Right lobe of liver (tissue), 4 donors: ENCODE measurements around the genes LHX6, OR5C1 and ZBTB26.

DNA sequence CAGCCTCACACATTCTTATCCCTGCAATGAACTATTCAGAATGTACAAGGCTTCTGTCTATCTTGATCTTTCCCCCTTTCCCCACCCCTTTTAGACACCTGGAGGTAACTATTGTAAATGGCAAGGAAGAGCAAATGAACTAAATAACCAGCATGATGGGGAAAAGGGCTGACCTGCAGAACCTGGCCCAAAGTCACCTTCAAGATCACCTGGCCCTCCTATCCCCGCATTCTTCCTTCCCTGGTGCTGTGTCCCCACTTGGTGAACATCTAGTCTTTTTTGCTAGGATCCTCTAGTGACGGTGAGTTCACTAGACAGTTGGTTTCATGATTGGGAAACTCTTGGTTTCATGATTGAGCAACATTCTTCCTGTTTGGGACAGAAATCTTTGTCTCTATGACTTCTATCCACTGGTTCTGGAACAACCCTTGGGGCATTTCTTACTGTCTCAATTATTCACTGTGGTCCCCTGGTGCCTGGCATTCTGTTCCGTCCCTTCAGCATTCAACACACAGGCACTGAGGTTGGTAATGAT is 50.3 kb upstream of the DAB2IP start:
- PRO-cap, 4 experiments = peak in 3 of 4 experiments; most common plus-strand start position 399 of the sequence (in 3); most common minus-strand start position 271 of the sequence (in 2)
- RAMPAGE, long total RNA, 2 experiments = no peak in any of the 2 experiments

GRCh38 chr9:121662559-121663350 is 11.3 kb downstream of the DAB2IP start:
- PRO-cap, 4 experiments = no peak in any of the 4 experiments
- RAMPAGE, long total RNA, 2 experiments = no peak in any of the 2 experiments

DNA sequence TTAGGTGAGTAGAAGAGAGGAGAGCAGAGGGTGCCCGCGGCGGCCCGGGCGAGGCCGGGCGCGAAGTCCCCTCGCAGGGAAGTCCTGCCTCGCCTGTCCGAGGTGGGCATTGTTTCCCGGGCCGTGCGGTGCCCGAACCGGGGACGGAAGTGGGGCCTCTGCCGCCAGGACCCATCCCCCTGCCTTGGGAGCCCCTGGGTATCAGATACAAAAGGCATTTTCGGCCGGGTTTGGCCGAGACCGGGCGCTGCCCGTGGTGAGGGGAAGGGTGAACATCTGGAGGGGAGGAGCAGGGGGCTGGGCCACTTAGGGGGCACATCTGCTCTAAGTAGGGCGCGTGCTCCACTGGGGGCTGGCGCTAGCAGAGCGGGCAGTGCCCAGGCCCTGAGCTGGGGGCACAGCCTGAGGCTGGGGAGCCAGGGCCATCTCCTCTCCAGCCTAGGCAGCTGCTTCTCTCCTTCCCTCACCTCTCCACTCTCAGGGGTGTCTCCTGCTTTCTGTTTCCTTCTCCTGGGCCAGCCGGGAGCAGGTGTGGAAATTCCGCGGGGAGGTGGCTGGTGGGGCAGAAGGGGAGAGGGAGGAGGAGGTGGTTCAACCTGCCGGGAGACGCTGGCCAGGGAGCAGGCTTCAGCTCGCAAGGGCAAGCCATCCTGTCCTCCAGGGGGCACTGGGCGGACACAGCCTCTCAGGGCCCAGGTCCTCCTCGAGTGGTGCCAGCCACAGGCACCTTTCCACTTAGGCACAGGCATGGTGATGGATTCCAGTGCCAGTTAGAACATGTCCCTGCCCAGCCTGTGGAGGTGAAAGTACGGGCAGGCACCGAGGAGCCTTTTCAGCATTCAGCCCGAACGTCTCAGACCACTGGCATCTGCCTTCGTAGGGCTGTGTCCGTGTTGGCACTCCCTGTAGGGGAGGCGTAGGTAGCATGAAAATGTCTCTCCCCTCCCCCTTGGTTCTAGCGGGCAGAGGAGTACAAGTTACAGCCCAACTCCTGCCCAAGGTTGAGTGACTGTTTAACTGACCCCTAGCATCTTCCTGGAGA is 48.5 kb downstream of the DAB2IP start:
- PRO-cap, 4 experiments = no peak in any of the 4 experiments
- RAMPAGE, long total RNA, 2 experiments = no peak in any of the 2 experiments

- PRO-cap, 4 experiments = peak in 4 of 4 experiments; most common plus-strand start chr9:121736635 (in 4); most common minus-strand start chr9:121736469 (in 2)
- RAMPAGE, long total RNA, 2 experiments = no peak in any of the 2 experiments
Measured at GRCh38 chr9:121736099-121736759, 84.8 kb downstream of the DAB2IP start.

GRCh38 chr9:121736760-121737319 is 85.4 kb downstream of the DAB2IP start:
- PRO-cap, 4 experiments = peak in 2 of 4 experiments; most common plus-strand start chr9:121737193 (in 1); most common minus-strand start chr9:121737021 (in 2)
- RAMPAGE, long total RNA, 2 experiments = no peak in any of the 2 experiments

DNA sequence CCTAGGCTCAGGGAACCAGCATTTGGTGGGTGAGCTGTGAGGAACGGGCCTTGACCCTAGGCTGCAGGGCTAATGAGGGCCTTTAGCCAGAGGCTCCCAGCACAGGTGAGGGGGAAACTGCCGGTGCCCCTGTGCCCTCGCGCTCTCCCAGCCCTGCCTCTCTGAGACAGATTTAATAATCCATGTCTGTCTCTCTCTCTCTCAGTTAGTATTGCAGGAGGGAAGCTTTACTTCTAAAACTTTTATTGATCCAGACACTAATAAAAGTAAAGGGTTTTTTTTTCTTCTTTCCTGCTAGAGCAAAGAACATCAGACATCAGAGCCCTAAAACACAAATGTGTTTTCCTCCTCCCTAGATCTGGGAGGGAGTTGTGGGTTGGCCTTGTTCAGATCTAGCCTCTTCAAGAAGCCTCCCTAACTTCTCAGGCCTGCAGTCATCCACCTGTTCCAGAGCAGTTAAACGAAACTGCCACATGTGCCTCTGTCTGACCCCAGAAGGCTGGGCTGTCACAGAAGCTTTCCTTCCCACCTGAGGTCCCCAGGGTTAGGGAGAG is 86.8 kb downstream of the DAB2IP start:
- PRO-cap, 4 experiments = no peak in any of the 4 experiments
- RAMPAGE, long total RNA, 2 experiments = no peak in any of the 2 experiments

DNA sequence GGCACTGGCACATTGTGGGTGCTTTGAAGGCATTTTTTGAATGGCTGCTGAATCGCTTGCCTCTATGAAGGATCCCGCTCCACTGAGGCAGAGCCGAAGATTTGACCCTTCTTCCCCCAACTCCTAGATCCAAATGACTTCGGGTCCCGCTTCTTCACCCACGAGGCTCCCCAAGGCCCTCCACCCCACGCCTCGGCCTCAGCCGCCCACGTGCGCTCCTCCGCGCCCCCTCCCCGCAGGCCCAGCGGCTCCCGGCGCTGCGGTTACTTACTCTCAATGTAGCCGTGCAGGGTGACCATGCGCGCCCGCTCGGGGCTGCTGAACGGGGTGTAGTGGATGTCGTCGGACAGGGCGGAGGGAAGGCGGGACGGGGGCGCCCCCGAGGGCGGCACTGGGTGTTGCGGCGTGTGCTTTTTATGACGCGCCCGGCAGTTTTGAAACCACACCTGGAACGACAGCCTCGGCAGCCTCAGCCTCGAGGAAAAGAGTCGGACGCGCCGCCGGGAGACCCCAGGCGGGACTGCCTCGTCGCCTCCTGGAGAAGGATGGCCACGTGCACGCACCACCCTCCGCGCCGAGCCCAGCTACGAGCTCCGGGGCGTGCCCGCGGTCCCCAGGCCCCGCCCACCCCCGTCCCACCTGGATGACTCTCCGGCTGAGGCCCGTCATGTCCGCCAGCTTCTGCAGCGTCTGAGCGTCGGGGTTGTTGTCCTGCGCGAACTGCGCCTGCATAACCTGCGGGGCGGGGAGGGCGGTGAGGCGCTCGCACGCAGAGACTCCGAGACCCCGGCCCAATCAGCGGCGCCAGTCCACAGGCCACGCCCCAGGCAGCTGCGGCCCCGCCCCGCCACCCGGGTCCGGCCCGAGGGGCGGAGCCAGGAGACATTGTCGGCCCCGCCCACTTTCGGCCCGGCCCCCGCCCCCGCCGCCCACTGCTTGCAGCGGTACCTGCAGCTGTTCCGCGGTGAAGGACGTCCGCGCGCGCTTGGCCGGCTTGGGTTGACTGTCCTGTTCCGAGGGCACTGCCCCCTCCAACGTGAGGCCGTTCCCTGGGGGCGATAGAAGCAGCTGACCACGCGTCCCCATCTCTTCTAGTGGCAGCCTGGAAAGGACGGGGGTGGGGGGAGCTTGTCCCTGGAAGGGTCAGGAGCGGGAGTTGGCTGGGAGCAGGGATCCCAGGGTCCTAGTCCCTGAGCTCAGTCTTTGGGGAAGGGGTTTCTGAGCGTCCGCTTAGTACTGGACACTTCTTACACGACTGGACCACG is 15.0 kb downstream of the LHX6 start:
- PRO-cap, 4 experiments = peak in 1 of 4 experiments; most common minus-strand start position 724 of the sequence (in 1)
- RAMPAGE, long total RNA, 2 experiments = no peak in any of the 2 experiments

- PRO-cap, 4 experiments = no peak in any of the 4 experiments
- RAMPAGE, long total RNA, 2 experiments = no peak in any of the 2 experiments
Measured at GRCh38 chr9:122228592-122229412, at the start of gene LHX6. Gene LHX6, minus strand, starts transcription at chr9:122228957.

GRCh38 chr9:122595892-122596237 is 12.7 kb upstream of the OR1L8 start:
- PRO-cap, 4 experiments = no peak in any of the 4 experiments
- RAMPAGE, long total RNA, 2 experiments = no peak in any of the 2 experiments

DNA sequence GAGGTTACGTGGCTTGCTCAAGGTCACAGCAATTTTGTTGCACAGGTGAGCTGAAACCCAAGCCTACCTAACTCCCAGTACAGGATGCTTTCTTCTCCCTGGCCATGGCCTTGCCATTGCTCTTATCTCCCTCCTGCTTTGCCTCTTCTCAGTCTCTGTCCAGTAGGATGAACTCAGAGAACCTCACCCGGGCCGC is at the start of gene OR5C1:
TSS of gene OR5C1 (plus strand) at position 168 of the 196 bp plus-strand sequence.
- PRO-cap, 4 experiments = no peak in any of the 4 experiments
- RAMPAGE, long total RNA, 2 experiments = no peak in any of the 2 experiments

DNA sequence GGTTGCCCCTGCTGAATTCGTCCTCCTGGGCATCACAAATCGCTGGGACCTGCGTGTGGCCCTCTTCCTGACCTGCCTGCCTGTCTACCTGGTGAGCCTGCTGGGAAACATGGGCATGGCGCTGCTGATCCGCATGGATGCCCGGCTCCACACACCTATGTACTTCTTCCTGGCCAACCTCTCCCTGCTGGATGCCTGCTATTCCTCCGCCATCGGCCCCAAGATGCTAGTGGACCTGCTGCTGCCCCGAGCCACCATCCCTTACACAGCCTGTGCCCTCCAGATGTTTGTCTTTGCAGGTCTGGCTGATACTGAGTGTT is 189 bp downstream of the OR5C1 start:
- PRO-cap, 4 experiments = no peak in any of the 4 experiments
- RAMPAGE, long total RNA, 2 experiments = no peak in any of the 2 experiments

- PRO-cap, 4 experiments = peak in 4 of 4 experiments; most common plus-strand start chr9:122931714 (in 4); most common minus-strand start chr9:122931506 (in 3)
- RAMPAGE, long total RNA, 2 experiments = start-site peak on the plus strand in 1 of 2 experiments, at chr9:122931603-122931689 at its widest, 13 reads per replicate; start-site peak on the minus strand in 2 of 2 experiments, at chr9:122931466-122931573 at its widest, 16 to 29 reads per replicate
Measured at GRCh38 chr9:122930972-122931859, at the start of gene ZBTB26. Gene ZBTB26, minus strand, starts transcription at chr9:122931512.

- PRO-cap, 4 experiments = no peak in any of the 4 experiments
- RAMPAGE, long total RNA, 2 experiments = no peak in any of the 2 experiments
Measured at GRCh38 chr9:123034196-123034623, 743 bp downstream of the GPR21 start.

GRCh38 chr9:123074227-123074531 is 40.7 kb downstream of the GPR21 start:
- PRO-cap, 4 experiments = no peak in any of the 4 experiments
- RAMPAGE, long total RNA, 2 experiments = no peak in any of the 2 experiments

- PRO-cap, 4 experiments = no peak in any of the 4 experiments
- RAMPAGE, long total RNA, 2 experiments = no peak in any of the 2 experiments
Measured at GRCh38 chr9:123225101-123225717, 43.2 kb downstream of the STRBP start.

GRCh38 chr9:123231569-123232320 is 36.6 kb downstream of the STRBP start:
- PRO-cap, 4 experiments = no peak in any of the 4 experiments
- RAMPAGE, long total RNA, 2 experiments = no peak in any of the 2 experiments

GRCh38 chr9:123266444-123267615 is 1.6 kb downstream of the STRBP start:
- PRO-cap, 4 experiments = no peak in any of the 4 experiments
- RAMPAGE, long total RNA, 2 experiments = no peak in any of the 2 experiments

DNA sequence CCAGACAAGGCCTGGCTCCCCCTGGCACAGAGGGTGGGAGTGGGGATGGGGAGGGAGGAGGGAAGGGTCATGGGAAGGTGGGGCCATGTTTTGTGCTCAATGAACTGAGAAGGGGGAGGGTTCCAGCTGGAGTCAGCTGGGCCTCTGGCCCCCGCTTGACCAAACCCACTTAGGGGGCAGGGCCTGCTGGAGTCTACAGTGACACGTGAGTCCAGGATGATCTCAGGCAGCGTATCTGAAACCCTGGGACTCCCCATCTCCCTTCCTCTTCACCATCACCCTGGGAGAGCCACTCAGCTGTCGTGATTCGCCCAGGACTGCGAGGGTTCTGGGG is 8.5 kb downstream of the CRB2 start:
- PRO-cap, 4 experiments = no peak in any of the 4 experiments
- RAMPAGE, long total RNA, 2 experiments = no peak in any of the 2 experiments

- PRO-cap, 4 experiments = peak in 4 of 4 experiments; most common plus-strand start chr9:123512163 (in 1); most common minus-strand start chr9:123512059 (in 4)
- RAMPAGE, long total RNA, 2 experiments = no peak in any of the 2 experiments
Measured at GRCh38 chr9:123511993-123512229, 155.9 kb downstream of the CRB2 start.

DNA sequence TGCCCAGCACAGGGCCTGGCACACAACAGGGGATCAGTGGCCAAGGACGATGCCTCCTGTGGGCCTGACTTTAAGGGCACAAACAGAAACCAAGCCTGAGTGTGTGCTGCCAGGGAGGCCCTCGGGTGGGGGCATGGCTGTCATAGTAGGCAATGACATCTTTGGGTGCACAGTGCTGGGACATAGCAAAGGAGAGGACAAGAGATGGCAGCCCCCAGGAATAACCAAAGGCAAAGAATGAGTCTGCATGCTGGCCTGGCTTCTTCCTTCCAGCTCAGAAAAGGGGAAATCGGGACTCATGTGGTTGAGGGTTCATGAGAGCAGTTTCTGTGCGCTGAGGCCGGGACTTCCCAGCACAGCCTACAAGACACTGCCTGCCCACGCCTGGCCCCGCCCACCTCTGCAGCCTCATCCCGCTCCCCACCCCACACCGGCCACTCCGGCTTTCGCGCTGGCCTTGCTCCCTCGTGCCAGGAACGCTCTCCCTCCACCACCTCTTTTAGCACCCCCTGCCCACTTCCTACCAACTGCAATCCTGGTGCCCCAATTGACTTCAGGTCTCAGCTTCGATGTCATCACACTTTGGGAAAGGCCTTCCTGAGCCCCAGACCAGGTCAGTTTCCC is 13.8 kb upstream of the LHX2 start:
- PRO-cap, 4 experiments = peak in 3 of 4 experiments; most common plus-strand start position 437 of the sequence (in 2); most common minus-strand start position 268 of the sequence (in 1)
- RAMPAGE, long total RNA, 2 experiments = no peak in any of the 2 experiments